ENCODE results near the genes ZNF608, ALDH7A1 and LMNB1.

GRCh38 chr5:122997175-122997692, 39.3 kb downstream of the PPIC start:
- PRO-cap: no peak

- PRO-cap: no peak
Measured at GRCh38 chr5:123098671-123099910, 10.1 kb downstream of the PRDM6 start.

GRCh38 chr5:123119281-123119970, 30.4 kb downstream of the PRDM6 start:
- PRO-cap: no peak

GRCh38 chr5:124263619-124264440, 482.6 kb downstream of the ZNF608 start:
- PRO-cap: no peak

DNA sequence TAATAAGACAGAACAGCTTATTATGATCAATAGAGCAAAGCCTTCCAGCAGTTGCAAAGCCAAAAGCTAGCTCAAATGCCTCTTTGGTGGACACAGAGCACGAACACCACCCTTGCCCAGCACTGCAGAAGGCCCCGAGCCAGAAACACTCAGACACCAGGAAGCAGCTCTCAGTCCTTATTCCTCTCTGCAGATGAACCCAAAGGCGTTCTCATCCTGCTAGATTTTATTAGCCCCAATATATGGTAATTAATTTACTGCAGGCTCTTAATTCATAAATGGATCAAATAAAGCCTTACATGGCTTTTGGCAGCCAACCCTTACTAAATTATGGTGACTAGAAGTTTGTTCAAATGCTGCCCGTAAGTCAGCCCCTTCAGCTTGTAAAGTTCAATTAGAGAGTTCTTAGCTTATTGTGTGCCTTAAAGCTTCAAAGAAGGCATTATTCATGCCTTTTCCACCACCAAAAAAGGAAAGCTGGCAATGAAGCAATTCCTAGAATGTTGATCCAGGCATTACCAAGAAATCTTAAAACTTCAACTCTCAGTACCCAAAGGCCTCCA, 68.6 kb downstream of the ZNF608 start:
- PRO-cap: bidirectional peak, plus-strand start at position 142 of the sequence, minus-strand start outside the sequence

GRCh38 chr5:124697389-124697966, 49.0 kb downstream of the ZNF608 start:
- PRO-cap: unidirectional peak, plus-strand start at chr5:124697679; unidirectional peak, plus-strand start at chr5:124697756

DNA sequence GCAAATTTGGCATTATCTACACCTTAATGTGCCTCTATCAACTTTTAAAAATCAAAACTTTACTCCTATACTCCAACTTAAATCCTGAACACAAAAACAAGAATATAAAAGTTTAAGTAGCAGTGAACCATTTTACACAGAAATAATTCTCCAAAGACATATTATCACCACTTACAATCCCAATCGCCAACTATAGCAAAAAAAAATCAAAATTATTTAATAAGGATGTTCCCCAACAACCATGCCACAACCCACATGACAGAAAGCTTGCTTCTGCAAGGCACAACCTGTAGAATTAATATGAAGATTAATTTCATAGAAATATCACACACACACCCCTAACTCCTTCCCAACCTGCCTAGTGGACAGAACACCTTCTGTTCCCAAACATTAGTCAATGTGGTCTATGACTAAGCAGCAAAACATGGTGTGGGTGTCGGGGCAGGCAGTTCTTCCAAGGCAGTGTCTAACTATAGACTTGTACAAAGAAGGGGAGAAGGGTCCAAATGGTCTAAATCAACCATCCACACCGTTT, 3.7 kb downstream of the ZNF608 start:
- PRO-cap: unidirectional peak, plus-strand start at position 417 of the sequence; unidirectional peak, plus-strand start at position 448 of the sequence

- PRO-cap: bidirectional peak, plus-strand start at chr5:124746861, minus-strand start at chr5:124746784
Measured at GRCh38 chr5:124746187-124746937, at the start of gene ZNF608. TSS of gene ZNF608 (minus strand) at chr5:124746639.

GRCh38 chr5:126437012-126437832, 14.0 kb downstream of the GRAMD2B start:
- PRO-cap: no peak

- PRO-cap: no peak
Measured at GRCh38 chr5:126519036-126519547, 75.9 kb downstream of the ALDH7A1 start.

DNA sequence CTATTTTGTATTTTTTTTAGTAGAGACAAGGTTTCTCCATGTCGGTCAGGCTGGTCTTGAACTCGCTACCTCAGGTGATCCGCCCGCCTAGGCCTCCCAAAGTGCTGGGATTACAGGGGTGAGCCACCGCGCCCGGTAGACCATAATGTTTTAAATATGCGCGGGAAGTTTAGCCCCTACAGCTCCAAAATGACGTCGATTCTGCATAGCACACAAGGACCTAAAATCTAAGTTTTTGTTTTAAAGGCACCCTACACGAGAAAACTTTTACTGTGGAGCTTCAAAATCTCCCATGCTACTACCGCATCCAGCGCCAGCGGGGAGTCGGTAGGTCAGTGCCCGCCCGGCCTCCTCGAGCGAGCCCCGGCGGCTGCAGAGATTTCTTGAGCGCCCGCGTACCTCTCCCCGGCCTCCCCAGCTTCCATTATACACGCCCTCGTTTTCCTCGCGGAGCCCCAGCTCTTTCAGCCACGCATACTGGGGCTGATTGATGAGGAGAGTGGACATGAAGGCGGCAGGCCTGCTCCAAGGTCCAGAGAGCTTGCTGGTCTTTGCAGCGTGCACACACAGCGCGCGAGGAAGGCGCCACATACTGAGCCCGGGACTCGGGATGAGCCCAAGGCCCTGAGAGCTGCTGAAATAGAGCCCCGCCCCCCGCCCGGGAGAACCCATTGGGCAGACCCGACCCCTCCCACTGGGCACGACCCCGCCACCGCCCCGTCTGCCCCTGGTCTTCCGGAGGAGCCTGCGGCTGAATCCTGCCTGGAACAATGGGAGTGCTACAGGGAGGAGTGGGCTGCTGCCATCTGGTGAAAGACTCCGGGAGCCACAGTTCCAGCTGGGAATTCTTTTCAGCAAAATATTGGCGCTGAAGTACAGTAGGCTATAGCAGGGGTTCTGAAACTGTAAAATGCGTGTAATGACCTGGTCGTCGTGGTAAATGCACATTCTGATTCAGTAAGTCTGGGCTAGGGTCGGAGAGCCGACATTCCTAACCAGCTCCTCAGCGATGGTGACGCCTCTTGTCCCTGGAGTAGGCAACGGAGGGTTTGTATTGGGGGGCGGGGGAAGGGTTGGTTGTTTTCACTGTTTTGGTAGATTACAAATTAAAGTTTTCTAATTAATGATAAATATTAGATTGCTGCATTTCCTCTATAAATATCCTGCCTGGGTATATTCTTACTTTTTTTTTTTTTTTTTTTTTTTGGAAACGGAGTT, at the start of gene ALDH7A1:
TSS of gene ALDH7A1 (minus strand) at position 612 of the 1,218 bp plus-strand sequence.
- PRO-cap: bidirectional peak, plus-strand start at position 761 of the sequence, minus-strand start at position 612 of the sequence

DNA sequence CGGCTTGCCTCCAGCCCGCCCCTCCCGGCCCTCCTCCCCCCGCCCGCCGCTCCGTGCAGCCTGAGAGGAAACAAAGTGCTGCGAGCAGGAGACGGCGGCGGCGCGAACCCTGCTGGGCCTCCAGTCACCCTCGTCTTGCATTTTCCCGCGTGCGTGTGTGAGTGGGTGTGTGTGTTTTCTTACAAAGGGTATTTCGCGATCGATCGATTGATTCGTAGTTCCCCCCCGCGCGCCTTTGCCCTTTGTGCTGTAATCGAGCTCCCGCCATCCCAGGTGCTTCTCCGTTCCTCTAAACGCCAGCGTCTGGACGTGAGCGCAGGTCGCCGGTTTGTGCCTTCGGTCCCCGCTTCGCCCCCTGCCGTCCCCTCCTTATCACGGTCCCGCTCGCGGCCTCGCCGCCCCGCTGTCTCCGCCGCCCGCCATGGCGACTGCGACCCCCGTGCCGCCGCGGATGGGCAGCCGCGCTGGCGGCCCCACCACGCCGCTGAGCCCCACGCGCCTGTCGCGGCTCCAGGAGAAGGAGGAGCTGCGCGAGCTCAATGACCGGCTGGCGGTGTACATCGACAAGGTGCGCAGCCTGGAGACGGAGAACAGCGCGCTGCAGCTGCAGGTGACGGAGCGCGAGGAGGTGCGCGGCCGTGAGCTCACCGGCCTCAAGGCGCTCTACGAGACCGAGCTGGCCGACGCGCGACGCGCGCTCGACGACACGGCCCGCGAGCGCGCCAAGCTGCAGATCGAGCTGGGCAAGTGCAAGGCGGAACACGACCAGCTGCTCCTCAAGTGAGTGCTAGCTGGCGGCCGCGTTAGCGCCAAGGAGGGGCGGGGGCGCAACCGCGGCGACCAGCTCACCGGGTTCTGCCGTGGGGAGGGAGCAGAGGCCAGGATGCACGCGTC, at the start of gene LMNB1:
TSS of gene LMNB1 (plus strand) at position 49 of the 894 bp plus-strand sequence.
- PRO-cap: bidirectional peak, plus-strand start at position 73 of the sequence, minus-strand start outside the sequence; bidirectional peak, plus-strand start at position 732 of the sequence, minus-strand start at position 751 of the sequence

DNA sequence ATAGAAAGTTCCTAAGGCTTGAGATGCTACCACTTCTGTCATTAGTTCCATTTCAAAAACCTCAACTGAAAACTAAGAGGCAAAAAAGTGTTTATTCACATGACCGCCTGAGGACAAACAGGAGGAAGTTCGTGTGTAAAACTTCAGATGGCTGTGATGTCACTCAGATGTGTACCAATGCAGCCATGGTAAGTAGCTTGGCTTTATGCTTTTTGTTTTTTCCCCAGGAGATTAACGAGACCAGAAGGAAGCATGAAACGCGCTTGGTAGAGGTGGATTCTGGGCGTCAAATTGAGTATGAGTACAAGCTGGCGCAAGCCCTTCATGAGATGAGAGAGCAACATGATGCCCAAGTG, 33.0 kb downstream of the LMNB1 start:
- PRO-cap: no peak

- PRO-cap: unidirectional peak, minus-strand start at chr5:127041745
Measured at GRCh38 chr5:127041539-127041903, 11.2 kb upstream of the MARCHF3 start.

DNA sequence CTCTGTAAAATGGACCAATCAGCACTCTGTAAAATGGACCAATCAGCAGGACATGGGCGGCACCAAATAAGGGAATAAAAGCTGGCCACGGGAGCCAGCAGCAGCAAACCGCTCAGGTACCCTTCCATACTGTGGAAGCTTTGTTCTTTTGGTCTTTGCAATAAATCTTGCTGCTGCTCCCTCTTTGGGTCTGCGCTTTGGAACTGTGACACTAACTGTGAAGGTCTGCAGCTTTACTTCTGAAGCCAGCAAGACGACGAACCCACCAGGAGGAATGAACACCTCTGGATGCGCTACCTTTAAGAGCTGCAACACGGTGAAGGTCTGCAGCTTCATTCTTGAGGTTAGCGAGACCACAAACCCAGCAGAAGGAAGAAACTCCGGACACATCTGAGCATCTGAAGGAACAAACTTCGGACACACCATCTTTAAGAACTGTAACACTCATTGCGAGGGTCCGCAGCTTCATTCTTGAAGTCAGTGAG, 107.7 kb upstream of the MEGF10 start:
- PRO-cap: unidirectional peak, plus-strand start at position 187 of the sequence

- PRO-cap: no peak
Measured at GRCh38 chr5:127228770-127229162, 61.8 kb upstream of the MEGF10 start.

DNA sequence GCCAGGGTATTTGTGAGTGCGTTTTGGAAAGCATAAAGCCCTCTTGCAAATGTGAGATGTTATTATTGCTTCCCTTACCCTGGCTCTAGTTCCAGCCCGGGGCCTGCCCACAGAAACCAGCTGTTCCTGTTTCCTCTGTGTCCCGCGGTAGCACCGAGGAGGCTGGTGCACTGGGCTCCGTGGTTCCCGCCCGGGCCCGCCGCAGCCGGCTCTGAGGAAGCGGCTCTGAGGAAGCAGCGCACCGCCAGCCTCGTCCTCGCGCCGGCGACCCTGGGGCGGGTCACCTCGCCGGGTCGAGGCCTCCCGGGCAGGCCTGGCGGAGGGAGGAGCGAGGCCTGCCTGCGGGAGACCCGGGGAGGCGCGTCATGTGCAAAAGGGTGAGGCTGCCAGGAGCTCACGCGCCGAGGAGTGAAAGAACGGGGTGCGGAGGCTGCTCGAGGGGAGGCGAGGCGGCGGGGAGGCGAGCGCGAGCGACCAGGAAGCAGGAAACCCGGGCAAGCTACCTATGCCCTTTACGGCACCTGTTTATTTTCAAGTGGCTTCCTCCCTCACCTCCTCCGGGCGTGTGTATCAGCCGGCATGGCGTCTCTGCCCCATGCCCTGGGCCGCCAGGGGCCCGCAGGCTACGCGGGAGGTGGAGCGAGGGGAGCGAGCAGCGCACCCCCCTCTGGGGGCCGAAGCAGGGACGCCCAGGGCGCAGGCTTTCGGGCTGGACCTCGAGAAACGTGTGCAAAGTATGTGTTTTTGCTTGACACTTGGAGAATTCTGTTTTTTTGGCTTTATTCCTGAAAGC, 61.2 kb upstream of the MEGF10 start:
- PRO-cap: unidirectional peak, plus-strand start at position 170 of the sequence; unidirectional peak, minus-strand start at position 590 of the sequence; unidirectional peak, minus-strand start at position 620 of the sequence

DNA sequence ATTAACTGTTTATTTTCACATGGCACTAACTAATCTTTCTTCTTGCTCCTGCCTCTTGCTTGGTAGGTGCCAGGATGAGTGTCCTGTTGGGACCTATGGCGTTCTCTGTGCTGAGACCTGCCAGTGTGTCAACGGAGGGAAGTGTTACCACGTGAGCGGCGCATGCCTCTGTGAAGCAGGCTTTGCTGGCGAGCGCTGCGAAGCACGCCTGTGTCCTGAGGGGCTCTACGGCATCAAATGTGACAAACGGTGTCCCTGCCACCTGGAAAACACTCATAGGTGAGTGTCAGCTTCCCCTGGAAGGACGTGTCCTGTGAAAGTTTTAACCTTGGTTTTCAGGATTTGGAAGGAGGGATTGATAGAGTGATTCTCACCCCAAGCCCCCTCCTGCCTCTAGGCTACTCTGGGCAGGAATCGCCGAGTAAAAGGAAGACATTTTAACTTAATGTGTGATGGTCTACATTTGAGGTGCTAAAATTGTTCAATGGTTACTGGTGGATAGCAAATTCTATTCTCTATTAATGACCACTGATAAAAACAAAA, 107.0 kb upstream of the PRRC1 start:
- PRO-cap: no peak

GRCh38 chr5:127752374-127753427, 49.5 kb downstream of the CCDC192 start:
- PRO-cap: no peak

DNA sequence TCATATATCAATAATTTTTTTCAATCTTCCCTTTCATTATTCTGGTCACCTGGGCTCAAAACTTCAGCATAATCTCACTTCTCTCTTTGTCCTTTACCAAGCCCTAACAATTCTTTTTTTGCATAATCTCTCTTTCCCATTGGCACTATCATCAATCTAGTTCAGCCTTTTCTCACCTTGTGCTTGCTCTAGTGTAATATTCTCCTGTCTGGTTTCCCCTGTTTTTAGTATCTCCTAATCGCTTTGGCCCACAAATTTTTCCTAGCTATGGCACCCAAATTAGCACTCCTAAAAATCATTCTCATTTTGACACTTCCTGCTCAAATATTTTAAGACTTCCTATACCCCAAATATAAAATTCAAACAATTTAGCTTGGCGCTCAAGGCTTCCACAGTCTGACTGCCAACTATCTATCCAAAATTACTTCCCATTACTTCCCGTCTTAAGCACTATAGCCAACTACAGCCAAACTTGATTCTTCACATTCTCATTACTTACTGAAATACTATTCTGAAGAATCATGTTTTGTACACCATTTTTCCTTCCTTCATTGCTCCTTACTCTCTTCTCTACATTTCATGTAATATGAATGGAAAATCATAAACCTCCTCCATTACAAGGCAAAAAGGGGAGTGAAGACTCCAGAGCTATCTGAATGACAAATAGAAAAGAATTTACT, 65.9 kb upstream of the SLC12A2 start:
- PRO-cap: no peak

Measured in right common carotid artery plus branches (tissue), 1 donor.